ENCODE measurements around a stretch of chr14.

DNA sequence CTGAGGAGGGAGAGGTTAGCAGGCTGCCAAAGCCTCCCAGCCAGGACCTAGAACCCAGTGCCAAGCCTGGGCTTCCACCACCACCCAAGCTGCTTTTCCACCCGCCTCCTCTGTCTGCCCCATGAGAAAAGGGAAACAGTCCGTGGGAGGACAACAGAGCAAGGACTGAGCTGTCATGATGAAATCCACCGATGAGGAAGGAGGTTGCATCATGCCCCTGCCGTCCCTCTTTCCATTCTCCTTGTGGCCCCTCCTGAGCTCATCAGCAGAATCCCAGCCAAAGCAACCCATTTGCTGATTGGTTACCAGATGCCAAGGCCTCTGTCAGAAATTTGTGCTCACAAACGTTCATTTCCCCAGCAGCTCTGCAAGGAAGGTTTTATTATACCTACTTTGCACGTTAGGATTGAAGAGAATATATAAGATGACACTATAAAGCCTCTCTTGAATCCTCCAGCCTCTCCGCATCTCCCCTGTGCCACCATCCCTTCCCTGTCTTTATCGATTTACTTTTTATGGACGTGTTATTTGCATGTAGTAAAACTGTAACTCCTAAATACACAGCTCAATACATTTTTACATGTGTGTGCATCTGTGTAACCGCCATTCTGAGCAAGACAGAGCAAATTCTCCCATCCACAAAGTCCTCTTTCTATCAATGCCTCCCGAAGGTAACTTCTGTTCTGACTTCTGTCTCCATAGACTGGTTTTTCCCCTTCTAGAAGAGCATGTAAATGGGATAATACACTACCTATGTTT, 6.4 kb upstream of the SERPINA1 start:
- PRO-cap: unidirectional peak, minus-strand start at position 123 of the sequence
- RAMPAGE, long total RNA, 2 experiments: no peak in any of the 2 experiments

- PRO-cap: no peak
- RAMPAGE, long total RNA, 2 experiments: no peak in any of the 2 experiments
Measured at GRCh38 chr14:94411426-94411685, 23.0 kb upstream of the SERPINA1 start.

- PRO-cap: no peak
- RAMPAGE, long total RNA, 2 experiments: no peak in any of the 2 experiments
Measured at GRCh38 chr14:94441424-94441823, 11.2 kb downstream of the SERPINA11 start.

- PRO-cap: no peak
- RAMPAGE, long total RNA, 2 experiments: no peak in any of the 2 experiments
Measured at GRCh38 chr14:94451872-94452231, 748 bp downstream of the SERPINA11 start.

DNA sequence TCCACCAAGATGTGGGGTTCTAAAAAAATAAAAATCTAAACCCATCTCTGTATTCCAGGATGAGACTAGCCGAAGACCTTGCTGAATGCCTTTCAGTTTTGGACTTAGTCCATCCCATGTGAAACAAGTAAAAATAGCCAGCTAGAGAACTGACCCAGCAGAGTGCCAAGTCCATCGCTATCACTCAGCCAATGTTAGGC, 148.5 kb downstream of the DICER1 start:
- PRO-cap: no peak
- RAMPAGE, long total RNA, 2 experiments: no peak in any of the 2 experiments

DNA sequence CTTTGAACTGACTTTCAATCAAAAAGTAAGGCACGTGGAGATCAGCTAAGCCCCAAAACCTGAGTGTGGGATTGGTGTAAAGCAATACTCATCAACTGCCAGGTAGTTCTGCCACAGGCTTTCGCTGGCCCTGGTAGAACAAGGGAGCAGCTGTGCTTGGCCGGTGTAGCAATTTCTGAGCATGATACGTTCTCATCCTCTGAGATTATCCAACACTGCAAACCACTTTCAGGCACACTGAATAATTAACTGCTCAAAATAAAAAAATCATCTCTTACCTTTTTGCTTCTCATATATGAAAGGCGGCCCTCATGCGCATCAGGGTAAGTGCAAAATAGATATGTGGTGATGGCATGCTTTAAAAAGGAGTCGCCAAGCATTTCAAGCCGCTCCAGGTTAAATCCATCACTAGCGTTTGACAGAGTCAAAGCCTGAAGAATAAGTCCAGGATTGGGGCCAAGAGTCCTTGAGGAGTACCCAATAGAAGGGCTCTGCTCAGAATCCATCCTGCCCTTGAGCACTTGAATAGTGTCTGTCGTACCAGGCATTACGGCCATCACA, 54.2 kb downstream of the DICER1 start:
- PRO-cap: no peak
- RAMPAGE, long total RNA, 2 experiments: no peak in any of the 2 experiments

GRCh38 chr14:95103715-95104252, 53.5 kb downstream of the DICER1 start:
- PRO-cap: no peak
- RAMPAGE, long total RNA, 2 experiments: no peak in any of the 2 experiments

- PRO-cap: no peak
- RAMPAGE, long total RNA, 2 experiments: no peak in any of the 2 experiments
Measured at GRCh38 chr14:95220512-95221476, 63.5 kb upstream of the DICER1 start.

DNA sequence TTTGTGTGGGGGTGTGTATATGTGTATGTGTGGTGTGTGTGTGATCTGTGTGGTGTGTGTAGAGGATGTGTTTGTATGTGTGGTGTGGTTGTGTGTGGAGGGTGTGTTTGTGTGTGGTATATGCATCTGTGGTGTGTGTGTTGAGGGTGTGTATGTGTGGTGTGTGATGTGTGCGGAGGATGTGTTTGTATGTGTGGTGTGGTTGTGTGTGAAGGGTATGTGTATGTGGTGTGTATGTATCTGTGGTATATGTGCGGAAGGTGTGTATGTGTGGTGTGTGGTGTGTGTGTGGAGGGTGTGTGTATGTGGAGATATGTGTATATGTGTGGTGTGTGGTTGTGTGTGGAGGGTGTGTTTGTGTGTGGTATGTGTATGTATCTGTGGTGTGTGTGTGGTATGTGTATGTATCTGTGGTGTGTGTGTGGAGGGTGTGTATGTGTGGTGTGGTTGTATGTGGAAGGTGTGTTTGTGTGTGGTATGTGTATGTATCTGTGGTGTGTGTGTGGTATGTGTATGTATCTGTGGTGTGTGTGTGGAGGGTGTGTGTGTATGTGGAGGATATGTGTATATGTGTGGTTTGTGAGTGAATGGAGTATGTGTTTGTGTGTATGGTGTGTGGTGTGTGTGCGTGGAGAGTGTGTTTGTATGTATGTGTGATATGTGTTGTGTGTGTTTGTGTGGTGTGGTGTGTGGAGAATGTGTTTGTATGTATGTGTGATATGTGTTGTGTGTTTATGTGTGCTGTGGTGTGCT, 61.2 kb downstream of the CLMN start:
- PRO-cap: no peak
- RAMPAGE, long total RNA, 2 experiments: no peak in any of the 2 experiments

DNA sequence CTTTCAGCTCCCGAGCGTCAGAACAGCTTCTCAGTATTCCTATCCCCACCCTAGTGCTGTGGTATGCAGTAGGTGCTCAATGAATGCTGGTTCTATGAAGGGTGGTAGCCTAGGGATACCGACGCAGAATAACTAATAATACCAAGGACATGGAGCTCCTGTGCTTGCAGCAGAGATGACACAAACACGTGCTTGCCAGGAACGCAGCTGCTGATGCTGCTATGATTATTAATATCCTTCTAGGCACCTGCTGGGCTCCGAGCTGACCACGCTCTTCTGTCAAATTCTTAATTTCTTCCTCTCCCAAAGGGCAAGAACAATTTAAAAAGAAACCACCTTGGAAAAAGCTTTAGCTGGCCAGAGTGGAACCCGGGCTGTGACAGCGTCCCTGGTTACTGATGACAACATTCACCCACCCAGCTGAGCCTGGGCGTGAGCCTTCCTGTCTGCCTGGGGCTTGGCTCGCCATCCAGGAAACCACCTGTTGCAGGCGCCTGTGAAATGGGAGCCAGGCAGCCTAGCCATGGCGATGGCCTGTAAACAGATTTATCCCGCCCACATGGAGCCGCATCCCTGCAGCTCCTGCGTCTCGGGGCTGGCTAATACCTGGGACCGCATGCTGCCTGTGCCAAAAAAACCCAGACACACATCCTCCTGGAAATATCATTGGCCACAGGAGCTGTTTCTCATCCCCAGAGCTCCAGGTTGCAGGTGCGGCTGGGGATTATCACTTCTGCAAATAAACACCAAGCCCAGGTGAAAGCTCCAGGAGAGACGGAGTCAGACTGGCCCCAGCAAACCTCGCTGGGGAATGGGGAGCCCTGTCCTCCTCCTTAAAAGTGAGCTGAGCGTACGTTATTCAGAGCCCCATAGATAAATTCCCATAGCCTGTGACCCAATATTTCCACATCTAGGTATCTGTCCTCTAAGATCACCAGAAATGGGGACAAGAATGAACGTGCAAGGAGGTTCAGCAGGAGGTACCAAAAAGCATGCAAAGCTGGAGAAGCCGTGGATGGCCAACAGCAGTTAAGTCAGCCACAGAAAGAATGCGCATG, 28.6 kb downstream of the CLMN start:
- PRO-cap: no peak
- RAMPAGE, long total RNA, 2 experiments: no peak in any of the 2 experiments

- PRO-cap: no peak
- RAMPAGE, long total RNA, 2 experiments: no peak in any of the 2 experiments
Measured at GRCh38 chr14:95302606-95303341, 16.9 kb downstream of the CLMN start.

DNA sequence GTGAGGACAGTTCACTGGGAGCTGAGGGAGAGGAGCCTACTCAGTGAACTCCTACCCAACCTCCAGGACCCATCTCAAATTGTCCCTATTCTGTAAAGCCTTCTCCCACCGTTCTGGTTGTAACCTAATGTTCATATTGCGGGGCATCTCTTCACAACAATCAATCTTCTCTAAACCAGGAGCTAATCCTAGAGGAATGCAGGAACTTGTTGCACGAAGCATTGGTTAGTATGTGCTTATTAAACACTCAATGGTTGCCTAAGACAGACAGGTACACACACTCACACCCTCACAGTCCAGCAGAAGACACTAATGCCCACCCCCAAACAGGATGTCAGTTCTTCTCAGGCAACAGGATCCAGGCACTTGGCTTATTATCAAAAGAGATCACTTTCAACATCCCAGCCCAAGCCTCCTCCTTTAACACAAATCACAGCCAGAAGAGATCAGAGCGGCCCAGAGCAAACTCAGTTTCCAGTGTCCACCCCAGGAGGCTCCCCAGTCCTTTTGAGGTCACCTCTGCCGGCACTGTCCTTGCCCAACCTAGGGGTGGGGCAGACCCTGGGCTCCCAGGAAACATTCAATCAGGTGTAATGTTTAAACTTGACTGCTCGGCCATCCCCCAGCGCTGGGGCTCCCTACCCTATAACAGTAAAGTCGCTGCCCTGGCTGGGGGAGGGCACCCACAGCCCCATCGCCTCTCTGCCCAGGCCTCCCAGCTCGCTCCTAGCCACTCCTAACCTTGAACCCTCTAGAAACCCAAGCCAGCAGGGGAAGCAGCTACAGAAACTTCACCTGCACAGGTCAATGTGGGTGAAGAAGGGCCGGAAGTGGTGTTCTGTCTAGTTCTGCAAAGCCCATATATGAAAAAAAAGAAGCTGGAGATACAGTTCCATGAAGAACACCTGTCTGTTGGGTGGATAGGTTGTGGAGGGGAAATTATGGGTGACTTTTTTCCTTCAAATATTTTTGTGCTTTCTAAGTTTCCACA, 1.5 kb downstream of the CLMN start:
- PRO-cap: no peak
- RAMPAGE, long total RNA, 2 experiments: no peak in any of the 2 experiments

DNA sequence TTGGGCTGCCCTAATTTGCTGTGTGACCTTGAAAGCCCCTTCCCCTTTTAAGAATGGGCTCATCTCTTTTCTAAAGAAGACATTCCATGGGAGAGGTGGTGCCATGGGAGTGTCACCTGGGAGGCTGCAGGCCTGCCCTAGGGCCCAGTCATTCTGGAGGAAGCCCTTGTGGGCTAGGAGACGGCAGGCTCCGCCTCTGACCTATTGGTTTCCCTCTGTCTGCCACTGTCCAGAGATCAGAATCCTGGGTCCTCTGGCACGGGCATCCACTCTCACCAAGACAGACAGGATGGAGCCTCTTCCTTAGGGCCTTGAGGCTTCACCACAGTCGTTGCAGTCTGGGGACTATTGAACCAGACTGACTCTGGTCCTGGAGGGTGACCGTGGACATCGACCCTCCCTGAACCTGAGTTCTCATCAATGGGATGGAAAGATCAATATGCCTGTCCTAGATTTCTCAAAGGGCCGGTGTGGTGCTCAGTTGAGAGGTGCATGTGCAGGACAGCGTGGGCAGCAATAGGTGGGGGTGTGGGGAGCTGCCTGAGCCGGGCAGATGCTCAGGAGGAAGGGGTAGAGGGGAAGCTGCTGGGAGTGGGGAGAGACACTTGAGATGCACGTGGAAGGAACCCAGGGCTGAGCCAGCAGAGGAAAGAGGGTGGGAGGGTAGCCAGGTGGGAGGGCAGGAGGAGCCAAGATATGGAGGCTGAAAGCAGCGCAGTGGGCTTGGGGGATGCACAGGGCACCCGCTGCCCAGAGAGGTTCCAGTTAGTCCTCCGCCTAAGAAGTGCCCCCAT, 12.2 kb upstream of the CLMN start:
- PRO-cap: no peak
- RAMPAGE, long total RNA, 2 experiments: no peak in any of the 2 experiments

GRCh38 chr14:95443975-95444342, 72.5 kb downstream of the SYNE3 start:
- PRO-cap: no peak
- RAMPAGE, long total RNA, 2 experiments: no peak in any of the 2 experiments

- PRO-cap: unidirectional peak, plus-strand start at chr14:95527208
- RAMPAGE, long total RNA, 2 experiments: no peak in any of the 2 experiments
Measured at GRCh38 chr14:95526922-95527588, 7.8 kb upstream of the GLRX5 start.

DNA sequence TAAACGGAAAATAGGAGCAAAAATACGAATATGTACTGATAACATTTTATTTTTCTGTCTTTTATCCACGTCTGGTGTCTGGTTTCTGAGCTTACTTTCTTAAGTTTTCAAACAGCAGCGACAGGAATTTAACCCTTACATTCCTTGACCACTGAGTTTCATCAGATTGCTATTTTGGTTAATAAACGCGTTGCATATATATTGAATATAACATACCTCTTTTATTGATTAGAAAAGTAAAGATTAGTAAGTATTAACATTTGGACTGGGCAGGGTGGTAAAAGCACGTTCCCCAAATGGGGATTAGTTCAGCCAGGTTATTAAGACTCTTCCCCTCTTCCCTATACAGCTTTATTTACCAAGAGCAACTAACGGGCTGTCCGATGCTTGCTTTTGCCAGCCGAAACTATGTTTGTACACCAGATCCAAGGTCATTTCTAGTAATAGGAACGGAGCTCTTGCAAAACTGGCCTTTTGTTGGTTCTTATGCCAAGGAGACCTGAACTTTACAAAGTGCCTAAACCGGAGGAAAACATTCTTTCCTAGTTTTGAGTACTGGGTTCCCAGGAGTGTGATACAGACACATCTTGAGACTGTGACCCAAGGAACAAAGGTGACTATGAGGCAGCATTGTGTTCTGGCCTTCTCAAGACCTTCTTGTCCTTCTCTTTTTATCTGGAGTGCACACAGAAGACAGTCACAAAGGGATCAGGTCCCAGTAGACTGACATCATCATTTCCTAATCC, 2.5 kb downstream of the GLRX5 start:
- PRO-cap: no peak
- RAMPAGE, long total RNA, 2 experiments: no peak in any of the 2 experiments

- PRO-cap: no peak
- RAMPAGE, long total RNA, 2 experiments: no peak in any of the 2 experiments
Measured at GRCh38 chr14:96097173-96097595, 58.0 kb downstream of the C14orf132 start.

GRCh38 chr14:96100133-96100533, 61.0 kb downstream of the C14orf132 start:
- PRO-cap: no peak
- RAMPAGE, long total RNA, 2 experiments: no peak in any of the 2 experiments

DNA sequence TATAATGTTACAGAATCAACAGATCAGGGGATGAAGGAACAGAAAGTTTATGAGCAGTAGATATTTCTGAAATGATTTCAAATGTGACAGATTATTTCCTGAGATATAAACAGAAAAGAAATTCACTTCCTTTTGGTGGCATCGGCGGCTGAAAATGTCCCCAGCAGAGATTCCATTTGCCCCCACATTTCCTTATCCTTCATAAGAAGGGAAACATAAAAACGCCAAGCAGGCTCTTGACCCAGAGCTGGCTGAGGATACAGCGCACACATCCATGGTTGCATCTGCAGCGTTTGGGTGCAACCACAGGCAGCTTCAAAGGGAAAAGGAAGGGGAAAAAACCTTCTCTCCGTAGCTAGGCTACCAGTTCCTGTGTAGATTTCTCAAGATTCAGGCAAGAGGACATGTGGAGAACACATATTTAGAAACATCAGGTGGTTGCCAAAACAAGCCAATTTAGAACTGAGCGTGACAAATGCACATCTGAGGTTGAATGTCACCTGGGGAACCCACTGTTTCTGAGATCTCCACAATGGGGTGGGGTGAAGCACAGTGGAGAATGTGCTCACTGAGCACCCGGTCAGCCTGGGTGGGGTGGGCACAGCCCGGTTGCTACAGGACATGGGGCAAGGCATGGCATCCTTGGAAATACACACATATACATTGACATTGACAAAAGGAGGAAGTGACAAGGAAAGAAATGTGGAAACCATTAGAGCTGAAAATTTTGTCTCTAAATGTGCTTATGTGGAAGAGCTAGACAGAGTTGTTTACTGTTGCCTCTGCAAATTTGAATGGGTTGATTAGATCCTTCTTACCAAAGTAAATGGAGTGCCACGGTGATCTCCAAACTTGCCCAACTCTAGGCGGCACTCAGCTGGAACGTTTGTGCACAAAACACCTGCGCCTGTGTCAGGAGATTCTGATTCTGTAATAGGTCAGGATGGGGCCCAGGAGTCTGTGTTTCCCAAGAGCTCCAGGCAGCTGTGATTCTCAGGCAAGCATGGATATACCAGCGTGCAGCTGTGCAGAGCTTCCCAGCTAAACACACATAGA, 78.2 kb upstream of the BDKRB2 start:
- PRO-cap: no peak
- RAMPAGE, long total RNA, 2 experiments: no peak in any of the 2 experiments

GRCh38 chr14:96198523-96199151, 6.0 kb upstream of the BDKRB2 start:
- PRO-cap: unidirectional peak, minus-strand start at chr14:96198844
- RAMPAGE, long total RNA, 2 experiments: no peak in any of the 2 experiments

Measured in right atrium auricular region (tissue), 2 donors.